HT-29 (cell line): ENCODE results near the genes SAXO1 and IFNW1.

DNA sequence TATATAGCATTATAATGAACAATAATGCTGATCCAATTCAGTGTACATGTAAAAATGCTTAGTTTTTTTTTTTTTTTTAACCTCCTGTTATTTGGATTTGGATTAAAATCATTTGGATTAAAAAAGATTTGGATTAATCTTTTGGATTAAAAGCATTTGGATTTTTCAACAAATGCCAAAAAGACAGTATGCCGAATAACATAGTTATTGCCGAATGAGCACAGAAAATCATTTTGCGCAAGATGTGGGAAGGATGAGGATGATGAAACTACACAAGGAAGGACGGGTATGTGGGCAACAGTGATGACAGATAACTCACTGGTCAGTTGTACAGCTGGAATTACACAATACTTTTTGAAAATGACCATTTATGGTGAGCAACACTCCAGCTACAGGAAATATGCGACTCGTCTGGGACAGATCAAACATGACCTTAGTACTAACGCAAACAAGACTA is 457.1 kb downstream of the BNC2 start:
- RAMPAGE, long total RNA, result no peak

GRCh38 chr9:16413752-16414054 is 456.8 kb downstream of the BNC2 start:
- RAMPAGE, long total RNA, result no peak

DNA sequence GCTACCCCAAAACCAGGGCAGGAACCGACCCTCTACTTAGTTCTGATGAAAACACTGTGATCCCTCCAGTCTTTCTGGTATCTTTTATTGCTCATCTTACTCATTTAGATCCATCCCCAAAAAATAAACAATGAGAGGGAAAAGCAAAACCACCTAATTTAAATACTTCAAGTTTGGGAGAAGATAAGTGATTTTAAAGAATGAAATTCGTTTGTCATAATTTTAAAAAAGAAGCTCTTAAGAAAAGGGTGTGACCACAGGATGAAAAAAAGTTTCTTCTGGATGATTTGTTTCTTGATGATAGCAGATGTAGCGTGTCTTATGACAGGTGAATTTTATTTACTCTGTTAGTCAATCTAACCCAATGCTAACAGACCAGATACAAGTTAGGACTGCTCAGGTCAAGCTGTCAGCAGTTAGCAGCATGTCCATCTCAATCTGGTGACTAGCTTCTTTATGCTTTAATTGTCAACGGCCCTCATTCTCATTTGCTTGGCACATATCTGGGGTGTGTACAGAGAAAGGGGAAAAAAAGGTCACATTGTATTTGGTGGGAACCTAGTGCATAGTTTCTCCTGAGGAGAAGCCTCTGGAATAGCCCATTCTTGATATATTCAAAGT is 456.1 kb downstream of the BNC2 start:
- RAMPAGE, long total RNA, result no peak

DNA sequence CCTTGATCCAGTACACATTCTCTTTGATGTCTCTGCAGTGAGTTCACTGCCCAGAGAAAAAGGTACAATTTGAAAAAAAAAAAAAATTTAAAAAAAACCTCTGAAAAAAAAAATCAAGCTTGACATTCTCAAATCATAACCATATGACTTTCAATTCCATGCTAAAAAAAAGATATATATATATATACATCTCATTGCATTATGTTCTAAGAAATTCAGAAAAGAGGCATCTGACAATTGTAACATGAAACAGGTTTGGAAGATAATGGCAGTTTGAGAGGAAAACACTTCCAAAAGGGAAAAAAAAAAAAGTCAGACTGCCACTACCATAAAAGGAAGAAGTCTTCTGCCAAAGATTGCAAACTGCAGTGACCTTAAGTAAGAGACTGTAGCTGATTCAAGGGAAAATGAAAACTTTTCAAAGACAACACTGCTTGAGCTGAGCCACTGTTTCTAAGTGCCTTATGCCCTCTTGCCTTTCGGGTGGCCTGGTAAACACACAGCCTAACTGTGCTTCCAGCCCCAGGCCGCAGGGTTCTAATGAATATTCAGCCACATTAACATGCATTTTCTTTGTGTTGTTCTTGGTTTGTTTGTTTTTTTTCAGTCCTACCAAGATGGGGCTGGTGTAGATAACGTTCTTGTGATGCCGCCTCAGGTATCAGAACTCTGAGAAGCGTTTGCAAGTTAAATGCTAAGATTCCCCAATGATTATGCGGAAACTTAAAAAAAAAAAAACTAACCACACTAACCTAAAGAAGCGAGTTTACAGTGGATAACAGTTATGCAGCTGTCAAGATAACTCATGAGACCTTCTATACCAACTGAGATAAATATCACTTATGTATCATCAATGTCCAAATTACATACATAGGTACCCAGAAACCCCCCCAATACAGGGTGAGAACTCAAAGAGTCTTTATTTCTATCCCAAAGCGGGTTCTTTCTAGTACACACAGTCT is 354.5 kb downstream of the BNC2 start:
- RAMPAGE, long total RNA, result no peak

DNA sequence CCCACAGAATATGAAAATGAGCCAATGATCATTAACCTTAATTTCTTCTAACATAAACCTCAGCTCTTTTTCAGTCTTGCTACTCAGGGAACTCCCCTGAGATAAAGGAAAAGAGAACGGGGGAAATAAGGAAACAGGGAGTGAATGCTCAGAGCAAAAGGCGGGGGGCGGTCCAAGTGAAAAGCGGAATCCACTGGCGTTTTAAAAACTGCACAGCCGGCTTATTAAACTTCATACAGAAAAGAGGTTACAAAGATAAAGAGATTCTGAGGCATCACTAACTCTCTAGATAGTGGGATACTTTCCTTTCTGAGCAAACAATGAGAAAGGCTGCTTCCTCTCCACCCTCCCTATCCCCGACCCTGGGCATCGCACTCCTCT is 245.1 kb downstream of the BNC2 start:
- RAMPAGE, long total RNA, result no peak

- RAMPAGE, long total RNA, result no peak
Measured at GRCh38 chr9:16871297-16871561, 759 bp upstream of the BNC2 start.

DNA sequence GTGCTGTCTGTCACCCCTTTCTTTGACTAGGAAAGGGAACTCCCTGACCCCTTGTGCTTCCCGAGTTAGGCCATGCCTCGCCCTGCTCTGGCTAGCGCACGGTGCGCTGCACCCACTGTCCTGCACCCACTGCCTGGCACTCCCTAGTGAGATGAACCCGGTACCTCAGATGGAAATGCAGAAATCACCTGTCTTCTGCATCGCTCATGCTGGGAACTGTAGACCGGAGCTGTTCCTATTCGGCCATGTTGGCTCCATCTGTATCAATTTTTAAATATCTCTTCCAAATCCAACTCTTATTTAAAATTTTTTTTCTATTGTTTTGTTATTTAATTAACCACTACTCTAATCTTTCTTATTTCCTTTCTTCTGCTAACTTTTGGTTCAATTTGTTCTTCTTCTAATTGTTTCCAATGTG is 134.1 kb downstream of the CNTLN start:
- RAMPAGE, long total RNA, result no peak

DNA sequence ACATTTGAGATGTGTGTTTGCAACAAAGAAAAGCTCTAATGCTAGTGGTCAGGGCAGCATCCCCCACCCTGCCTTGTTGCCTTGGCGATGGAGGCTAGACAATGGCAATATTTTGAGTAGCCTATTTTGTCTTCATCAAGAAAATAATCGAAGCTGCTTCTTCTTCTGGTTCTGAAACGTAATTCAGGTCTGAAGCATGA is 58.2 kb upstream of the SH3GL2 start:
- RAMPAGE, long total RNA, result no peak

GRCh38 chr9:18632924-18633400 is 159.0 kb downstream of the ADAMTSL1 start:
- RAMPAGE, long total RNA, result no peak

DNA sequence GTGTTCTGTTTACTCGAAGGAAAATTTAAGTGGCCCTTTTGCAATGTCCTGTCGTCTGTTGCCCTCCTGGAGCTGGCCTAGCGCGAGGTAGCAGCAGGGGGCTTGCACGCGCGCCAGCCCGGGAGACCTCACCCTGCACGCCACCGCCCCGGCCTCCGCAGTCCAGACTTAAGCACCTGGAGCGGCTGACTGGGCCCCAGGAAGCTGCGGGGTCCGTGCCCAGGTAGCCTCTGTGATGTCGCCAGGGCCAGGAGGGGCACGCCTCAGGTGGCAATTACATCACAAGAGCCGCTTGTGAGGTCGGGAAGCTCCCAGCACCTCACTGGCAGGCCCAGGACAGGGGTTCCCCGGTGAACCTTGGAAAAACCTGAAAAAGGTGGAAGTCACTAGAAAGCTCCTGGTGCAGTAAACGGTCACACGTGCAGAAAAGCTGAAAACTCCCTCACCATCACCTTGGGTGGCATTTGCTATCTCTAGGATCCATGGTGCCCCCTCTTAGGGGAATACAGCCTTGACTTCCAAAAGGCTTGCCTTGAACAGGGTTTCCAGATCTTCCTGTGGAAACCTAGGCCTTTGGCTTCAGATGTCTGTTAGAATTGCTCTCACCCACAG is at the start of gene SAXO1:
Gene SAXO1 (minus strand): TSS at position 191 of the 612 bp plus-strand sequence.
- RAMPAGE, long total RNA, result no peak

- RAMPAGE, long total RNA, result no peak
Measured at GRCh38 chr9:19116115-19116801, 11.0 kb downstream of the PLIN2 start.

DNA sequence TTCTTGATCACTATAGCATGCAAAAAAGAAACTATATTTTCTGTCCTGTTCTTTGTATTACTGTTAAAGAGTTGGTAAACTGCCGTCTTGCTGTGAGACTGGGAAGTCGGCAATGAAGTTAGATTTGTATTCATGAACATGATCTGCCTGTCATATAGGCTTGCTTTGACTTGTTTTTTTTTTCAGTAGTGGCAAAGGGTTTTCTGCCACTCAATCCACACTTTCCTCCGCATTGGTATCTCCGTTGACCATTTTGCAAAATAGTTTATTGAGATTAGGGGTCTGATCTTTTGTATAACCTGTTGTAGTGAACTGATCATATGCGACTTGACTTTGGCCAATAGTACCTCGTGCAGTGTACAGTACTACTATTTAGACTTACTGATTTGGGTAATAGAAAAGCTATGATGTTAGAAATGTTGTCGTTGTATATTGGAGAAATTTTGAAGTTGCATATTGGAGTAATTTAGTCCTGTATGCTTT is 1.6 kb downstream of the DENND4C start:
- RAMPAGE, long total RNA, result no peak

GRCh38 chr9:19408310-19408609 is 549 bp upstream of the ACER2 start:
- RAMPAGE, long total RNA, result no peak

DNA sequence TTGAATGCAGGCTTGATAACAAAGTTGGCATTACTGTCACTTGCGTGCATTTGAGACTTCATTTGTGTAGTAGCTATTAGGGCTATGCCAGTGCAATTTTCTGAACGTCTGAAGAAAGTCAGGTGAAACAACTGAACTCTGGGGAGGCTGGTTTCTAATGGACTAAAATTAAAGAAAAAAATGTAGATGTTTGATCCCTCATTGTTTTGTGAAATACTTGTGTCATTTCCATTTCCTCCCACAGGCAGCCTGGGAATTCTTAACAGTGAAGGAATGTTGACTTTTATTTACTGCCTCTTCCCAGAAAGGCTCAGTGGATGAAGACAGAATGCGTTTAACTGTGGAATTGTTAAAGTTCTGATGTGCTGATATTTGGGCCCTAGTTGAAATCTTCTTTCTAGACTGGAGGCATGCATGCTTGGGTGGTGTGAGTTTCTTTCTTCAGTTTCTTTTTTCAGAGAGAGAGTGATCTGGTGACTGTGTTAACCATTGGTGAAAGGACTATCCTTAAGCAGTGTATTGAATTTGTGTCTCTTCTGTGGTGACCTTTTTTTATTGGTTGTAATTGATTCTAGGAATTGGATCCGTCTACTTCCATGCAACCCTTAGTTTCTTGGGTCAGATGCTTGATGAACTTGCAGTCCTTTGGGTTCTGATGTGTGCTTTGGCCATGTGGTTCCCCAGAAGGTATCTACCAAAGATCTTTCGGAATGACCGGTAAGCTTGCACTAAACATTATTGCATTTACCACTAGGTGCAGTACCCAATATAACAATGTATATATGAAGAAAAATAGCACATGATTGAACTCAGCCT is 15.5 kb downstream of the ACER2 start:
- RAMPAGE, long total RNA, result no peak

DNA sequence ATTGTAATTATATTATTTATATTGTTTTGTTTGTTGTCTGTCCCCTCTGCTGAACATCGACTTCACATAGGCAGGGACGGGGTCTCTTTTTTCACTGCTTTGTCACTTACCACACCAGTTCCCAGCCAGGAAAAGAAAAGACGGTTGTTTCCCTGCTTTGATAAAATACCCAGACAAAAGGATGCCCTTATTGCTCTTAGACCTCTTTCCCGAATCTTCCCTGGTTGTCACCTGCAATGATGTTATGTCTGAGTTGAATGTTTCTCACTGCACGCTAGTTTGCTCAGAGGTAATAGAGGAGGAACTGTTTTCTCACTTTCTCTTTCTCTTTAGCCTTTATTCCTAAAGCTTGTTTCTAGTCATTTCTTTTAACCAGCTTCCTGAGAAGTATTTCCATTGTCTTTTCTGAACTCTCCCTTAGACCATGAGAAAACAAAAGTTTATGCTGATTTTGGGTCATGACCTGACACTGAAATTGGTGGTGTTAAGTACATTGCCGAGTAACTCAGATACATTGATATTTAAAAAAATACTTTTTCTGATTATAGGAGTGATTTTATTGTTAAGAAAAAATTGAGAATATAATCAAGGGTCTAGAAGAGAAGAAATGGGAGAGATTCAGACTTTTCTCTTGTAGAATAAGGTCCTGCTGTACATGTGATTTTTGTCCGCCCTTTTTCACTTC is 33.0 kb downstream of the ACER2 start:
- RAMPAGE, long total RNA, result no peak

GRCh38 chr9:20297479-20298023 is 324.7 kb downstream of the MLLT3 start:
- RAMPAGE, long total RNA, result no peak

- RAMPAGE, long total RNA, result no peak
Measured at GRCh38 chr9:20658055-20659069, 25.7 kb upstream of the FOCAD start.

- RAMPAGE, long total RNA, result no peak
Measured at GRCh38 chr9:20831159-20831475, 147.1 kb downstream of the FOCAD start.

DNA sequence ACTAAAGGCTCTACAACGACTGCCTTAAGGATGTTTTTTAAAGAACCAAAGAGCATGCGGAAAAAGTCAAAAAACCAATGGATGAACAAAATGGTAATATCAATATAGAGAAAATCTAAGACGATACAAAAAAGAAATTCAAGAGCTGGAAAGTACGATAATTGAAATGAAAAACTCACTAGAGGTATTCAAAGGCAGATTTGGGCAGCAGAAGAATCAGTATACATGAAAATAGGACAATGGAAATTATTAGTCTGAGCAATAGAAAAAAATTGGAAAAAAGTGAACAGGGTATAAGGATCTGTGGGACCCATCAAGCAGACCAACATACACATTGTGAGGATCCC is 30.3 kb downstream of the HACD4 start:
- RAMPAGE, long total RNA, result no peak

- RAMPAGE, long total RNA, result no peak
Measured at GRCh38 chr9:21141662-21142067, at the start of gene IFNW1. Gene IFNW1 (minus strand): TSS chr9:21141832.